AG04450 (cell line): ENCODE measurements around the gene MYO1E.

- CAGE, long polyA plus RNA, result no peak
- RRBS, result no CpG with 5 or more reads among the region's 11 CpGs
These were observed 91.1 kb downstream of the AQP9 start for GRCh38 chr15:58229115-58229930.

DNA sequence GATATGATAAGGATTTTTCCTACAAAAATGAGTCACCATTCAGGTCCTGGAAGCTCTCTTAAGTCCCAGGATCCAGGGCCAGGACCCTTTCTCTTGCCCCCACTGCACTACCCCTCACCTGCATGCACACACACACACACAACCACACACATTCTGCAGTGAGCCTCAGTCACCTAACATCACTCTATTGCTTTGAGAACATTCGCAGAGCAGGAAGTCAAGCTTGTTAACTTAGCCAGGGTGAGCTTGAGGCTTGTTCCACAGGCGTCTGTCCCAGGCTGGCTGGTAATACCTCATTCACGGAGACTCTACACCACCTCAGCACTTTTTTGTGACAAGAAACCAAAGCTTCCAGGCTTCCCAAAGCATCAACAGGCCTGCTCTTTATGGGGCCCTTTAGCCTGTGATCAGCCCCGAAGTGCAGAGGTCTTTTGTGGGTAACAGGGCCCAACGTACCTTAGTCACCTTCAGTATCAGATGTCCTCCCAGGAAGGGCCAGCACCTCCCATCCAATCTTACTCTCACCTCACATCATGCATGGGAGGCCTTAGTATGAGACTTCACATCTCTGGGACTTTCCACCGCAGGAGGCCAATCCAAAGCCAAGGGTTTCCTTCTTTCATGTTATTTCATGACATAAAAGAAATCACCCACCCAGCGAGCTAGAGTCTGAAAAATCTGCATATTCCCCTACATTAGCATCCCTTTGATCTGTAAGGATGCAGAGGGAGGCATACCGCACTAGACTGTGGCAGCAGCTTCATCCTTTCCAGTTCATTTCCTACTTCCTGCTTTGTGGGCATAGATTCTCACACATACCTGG is 73.9 kb upstream of the LIPC start:
- CAGE, long polyA plus RNA, result no peak
- RRBS, result no CpG with 5 or more reads among the region's 8 CpGs

GRCh38 chr15:58433266-58433842 is 1.6 kb downstream of the LIPC start:
- CAGE, long polyA plus RNA, result no peak
- RRBS, result no CpG with 5 or more reads among the region's 7 CpGs

DNA sequence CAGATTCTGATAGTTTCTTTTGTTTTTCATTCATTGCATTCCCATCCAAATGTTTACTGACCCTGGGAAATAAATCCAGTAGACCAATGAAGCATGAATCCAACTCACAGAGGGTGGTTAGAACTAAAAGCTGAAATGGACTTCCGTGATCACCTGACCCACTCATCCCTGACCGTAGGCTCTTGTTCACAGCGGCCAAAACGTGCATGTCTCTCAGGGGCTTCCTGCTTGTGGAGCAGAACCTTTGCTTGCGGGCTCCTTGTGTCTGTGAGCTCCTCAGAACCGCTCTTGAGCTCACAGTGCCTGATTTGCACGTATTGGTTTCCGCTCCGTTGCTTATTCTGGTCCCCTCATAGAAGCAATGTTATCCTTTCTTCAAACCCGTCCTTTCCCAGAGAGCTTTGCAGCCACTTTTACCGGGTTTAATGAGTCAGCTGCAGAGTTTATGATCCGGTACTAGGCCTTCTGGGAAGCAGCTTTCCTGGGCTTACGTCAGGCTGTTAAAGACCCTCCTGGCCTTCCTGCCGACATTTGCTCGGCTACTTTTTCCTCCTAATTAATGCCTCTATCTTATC is 35.4 kb downstream of the LIPC start:
- CAGE, long polyA plus RNA, result no peak
- RRBS, result no CpG with 5 or more reads among the region's 15 CpGs

- CAGE, long polyA plus RNA, result no peak
- RRBS, result no CpG with 5 or more reads among the region's 5 CpGs
These were observed 114.8 kb downstream of the LIPC start for GRCh38 chr15:58546541-58547090.

GRCh38 chr15:58770821-58771060 is 361 bp upstream of the MINDY2 start:
- CAGE, long polyA plus RNA, result no peak
- RRBS, result under 1% methylated on average over 3 of the region's 10 CpGs

DNA sequence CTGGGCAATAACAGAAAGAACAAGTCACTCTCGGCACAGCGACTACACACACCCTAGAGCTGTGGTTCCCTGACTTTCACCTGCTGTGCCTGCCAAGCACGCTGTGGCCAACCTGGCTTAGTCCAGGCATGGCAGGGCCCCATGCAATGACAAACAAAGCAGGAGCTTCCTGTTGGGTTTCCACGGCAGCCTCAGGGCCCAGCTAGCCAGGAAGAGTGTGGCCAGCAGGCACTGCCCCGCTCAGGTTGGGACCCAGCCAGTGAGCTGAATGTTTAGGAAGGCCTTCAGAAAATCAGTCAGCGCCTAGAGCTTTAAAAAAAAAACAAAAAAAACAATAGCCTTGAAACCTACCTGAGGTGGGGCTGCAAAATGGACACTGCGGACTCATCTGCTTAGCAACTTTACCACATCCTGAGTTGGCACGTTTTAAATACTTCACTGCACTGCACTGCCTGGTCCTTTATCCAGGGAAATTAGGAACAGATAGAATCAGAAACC is 36.3 kb upstream of the LDHAL6B start:
- CAGE, long polyA plus RNA, result no peak
- RRBS, result no CpG with 5 or more reads among the region's 8 CpGs

GRCh38 chr15:59236542-59236822 is 29.8 kb downstream of the LDHAL6B start:
- CAGE, long polyA plus RNA, result no peak
- RRBS, result no CpG with 5 or more reads among the region's 1 CpG

- CAGE, long polyA plus RNA, result no peak
- RRBS, result 92% methylated on average over 1 of the region's 7 CpGs
These were observed 59.4 kb downstream of the LDHAL6B start for GRCh38 chr15:59265912-59266636.

GRCh38 chr15:59273185-59273786 is 66.6 kb downstream of the LDHAL6B start:
- CAGE, long polyA plus RNA, result no peak
- RRBS, result no CpG with 5 or more reads among the region's 6 CpGs

DNA sequence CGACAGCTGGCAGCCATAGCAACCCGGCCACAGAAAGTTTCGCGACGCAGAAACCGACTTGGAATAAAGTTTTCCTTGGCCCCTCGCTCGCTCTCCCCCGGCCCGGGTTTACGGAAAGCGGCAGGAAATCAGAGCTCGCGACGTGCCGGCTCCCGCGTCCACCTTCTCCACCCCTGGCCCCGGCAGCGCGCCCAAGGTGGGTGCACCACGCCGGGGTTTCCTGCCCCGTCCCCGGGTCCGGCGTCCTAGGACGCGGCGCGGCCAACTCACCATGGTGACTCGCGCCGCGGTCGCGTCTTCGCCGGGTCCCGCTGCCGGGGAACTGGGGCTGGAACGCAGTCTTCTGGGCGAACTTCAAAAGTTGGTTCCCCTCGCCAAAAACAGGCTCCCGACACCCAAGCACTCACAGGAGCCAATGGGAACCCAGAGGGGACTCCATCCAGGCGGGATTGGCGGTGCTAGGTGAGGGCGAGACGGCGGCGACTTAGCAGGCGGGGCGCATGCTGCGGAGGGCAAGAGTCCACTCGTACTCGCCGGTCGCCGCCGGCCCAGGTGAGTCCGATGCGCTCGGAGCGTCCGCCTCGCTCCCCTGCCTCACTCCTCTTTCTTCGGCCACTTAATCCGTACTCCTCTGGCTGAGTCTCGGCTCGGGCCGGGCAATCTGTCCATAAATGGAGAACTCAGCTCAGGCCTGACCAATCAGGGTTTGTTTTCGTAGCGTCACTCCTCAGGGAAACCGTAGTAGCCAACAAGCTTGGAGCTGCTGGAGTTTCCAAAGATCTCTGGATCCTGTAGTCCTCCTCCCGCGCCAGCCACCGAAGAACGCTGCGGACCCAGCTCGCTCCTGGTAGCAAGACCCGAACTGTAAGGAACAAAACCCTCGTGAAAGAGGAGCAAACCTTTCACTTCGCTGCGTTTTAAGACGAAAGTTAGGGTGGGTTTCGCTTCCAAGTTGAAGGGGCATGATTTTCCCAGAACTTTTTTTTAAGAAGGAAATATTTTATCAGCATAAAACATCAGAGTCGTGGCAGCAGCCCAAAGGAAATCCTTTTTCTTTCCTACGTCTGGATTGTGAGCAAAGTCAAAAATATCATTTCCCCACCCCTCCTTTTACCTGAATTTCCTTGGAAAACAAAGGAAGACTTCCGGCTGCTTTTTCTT is at the start of gene MYO1E:
Gene MYO1E, minus strand, starts transcription at position 644 of the 1,161 bp plus-strand sequence.
- CAGE, long polyA plus RNA, result start-site peak on the minus strand centred at position 353 of the sequence, 42 bp wide, 30 and 19 reads in 2 replicates; start-site peak on the minus strand centred at position 617 of the sequence, 42 bp wide, 182 and 124 reads in 2 replicates
- RRBS, result 1% methylated on average over 33 of the region's 89 CpGs

GRCh38 chr15:59685743-59686342 is 3.3 kb downstream of the BNIP2 start:
- CAGE, long polyA plus RNA, result no peak
- RRBS, result no CpG with 5 or more reads among the region's 1 CpG

GRCh38 chr15:59688320-59689212 is 554 bp downstream of the BNIP2 start:
- CAGE, long polyA plus RNA, result start-site peak on the minus strand at chr15:59689152-59689177, 151 and 146 reads in 2 replicates
- RRBS, result 3% methylated on average over 20 of the region's 45 CpGs

DNA sequence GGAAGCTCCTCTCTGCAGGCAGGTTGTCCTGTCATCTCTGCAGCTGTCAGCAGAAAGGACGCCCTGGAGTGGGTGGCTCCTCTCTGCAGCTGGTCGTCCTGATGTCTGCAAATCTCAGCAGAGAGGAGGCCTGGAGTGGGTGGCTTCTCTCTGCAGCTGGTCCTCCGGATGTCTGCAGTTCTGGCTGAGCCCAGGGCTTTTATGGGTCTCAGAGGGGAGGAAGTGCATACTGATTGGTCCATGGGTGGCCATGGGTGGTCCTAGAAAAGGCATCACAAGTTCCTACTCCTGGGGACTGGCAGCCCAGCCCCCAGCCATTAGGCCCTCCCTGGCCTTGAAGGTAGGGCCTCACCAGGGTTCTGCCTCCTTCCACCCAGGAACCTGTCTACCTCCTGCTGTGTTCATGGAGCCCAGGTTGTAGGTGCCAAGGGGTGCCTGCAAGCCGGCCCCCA is 102.7 kb upstream of the BNIP2 start:
- CAGE, long polyA plus RNA, result no peak
- RRBS, result no CpG with 5 or more reads among the region's 4 CpGs

DNA sequence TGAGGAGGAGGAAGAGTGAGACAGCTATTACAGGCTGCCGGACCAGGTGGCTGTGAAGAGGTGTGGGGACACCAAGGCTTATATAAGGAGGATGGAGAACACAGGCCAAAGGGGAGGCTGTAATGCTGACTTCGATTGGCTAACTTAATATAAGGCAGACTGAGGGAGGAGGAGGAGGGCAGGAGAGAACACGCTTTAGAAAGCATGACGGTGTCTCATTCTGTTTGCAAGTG is 168.9 kb upstream of the ICE2 start:
- CAGE, long polyA plus RNA, result no peak
- RRBS, result no CpG with 5 or more reads among the region's 4 CpGs

DNA sequence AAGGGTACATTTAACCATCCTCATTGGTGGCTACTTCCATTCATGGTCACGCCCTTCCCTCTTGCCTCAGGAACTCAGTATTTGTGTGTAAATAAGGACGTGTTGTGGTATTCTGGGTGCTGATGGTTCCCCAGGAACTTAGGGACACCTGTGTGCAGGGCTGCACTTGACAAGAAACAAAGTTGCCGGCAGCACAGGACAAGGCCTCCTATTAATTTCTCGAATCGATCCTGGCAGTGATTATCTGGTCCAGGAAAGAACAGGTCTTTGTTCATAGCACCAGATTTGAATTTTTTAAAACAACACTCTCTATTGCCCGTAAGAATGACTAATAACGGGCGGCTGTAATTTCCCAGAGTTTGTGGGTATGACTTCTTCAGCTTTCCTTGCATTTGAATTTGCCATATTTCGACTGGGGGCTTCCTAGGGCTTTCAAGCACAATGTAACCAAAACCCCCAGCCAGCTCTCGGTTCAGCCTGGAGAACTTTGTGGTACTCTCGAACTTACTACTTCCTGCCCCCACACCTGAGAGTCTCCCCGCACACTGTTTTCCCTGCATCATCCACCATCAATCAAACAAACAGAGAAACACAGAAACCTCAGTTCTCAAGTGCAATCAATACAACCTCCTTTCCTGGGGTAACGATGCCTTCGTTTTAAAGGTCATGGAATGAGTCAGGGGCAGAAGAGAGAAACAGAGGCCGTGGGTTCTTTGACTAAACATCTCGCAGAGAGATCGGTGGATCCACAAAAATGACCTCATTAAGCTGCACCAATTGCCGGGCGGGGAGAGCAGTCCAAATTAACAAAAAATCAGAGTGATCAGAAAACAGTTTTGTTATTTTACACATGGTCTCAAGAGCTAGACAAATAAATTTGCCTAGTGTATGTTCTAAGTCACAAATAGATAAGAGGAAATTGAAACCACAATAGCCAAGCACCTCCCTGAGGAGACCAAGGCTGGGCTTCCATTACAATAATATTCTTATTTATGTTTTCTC is 241.8 kb upstream of the ICE2 start:
- CAGE, long polyA plus RNA, result no peak
- RRBS, result no CpG with 5 or more reads among the region's 19 CpGs

DNA sequence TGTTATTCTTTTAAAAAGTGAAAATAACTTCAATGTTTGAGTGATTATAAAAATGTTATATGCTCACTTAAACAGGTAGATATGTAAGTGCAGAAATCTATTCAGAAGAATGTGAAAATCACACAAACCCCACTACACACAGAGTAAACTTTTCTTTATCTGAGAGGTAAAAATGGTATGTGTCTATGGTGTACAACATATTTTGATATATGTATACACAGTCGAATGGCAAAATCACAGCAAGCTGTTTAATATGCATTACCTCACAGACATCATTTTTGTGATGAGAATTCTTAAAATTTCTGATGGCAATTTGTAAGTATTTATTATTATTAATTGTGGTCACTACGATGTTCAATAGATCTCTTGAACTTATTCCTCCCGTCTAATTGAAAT is 263.3 kb upstream of the ICE2 start:
- CAGE, long polyA plus RNA, result no peak
- RRBS, result no CpG with 5 or more reads among the region's 3 CpGs

DNA sequence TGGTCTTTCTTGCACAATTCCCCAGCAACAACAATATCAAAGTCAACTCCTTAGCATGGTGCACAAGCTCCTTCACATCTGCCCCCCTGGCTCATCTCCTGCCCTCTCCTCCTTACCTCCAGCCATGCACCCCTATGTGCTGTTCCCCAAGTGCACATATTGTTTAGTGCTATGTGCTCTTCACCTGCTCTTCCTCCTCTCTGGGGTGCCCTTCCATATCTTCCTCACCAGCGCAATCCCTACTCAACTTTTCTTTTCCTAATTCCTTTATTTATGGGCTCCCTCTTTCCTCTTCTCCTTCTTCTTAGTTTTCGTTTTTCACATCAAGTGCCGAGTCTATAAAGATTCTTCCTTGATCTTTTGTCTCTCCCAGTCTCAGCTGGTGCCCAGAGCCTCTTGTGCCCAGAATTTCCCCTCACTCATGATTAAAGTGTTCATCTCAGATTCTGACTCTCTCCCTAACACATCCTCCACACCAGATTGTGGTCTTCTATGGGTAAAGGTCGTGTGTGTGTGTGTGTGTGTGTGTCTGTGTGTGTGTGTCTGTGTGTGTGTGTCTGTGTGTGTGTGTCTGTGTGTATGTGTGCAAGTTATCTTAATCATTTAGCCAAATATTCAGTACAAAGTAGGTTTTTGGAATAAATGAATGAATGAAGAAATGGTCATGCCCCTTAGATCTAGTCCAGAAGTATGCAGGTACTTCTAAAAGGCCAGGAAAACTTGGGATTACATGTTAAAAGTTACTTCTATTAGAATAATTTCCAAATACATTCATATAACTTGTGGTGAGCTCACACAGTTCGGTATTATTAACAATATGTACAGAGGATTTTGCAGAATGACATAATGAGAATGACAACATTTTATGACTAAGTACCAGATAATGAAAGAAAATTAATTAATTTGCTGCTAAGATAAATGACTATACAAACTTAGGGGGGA is 356.1 kb downstream of the RORA start:
- CAGE, long polyA plus RNA, result no peak
- RRBS, result no CpG with 5 or more reads among the region's 5 CpGs

DNA sequence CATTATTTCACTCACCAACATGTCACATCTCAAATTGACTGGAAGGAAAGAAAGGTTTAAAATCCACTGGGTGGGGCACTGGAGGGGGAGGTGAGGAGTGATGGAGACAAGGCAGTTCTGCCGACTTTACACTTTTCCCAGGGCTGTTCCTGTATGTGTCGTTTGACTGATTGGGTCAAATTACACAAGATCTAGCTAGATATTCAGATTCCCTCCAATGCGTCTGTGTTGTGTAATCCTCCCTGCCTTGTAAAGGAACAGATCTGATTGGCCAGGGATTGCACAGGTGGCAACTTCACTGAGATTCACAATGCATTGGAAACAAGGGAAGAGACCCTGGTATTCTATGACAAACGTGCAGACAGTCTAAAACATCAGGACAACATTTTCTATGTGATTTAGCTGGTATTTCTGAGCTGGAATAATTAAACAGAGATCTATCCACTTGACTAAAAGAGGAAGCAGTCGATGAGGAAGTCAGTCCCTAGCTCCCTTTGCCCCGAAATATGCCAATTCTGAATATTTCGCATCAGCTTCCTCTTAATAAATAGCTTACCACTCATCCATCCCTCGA is 313.0 kb downstream of the RORA start:
- CAGE, long polyA plus RNA, result no peak
- RRBS, result no CpG with 5 or more reads among the region's 8 CpGs

- CAGE, long polyA plus RNA, result no peak
- RRBS, result no CpG with 5 or more reads among the region's 1 CpG
These were observed 185.5 kb downstream of the VPS13C start for GRCh38 chr15:61874796-61875144.